Paraaortic lymph node (tissue), 1 donor: ENCODE measurements around a stretch of chr17.

- PRO-cap, result no peak
Observed at GRCh38 chr17:1455060-1455794, 805 bp downstream of the CRK start.

DNA sequence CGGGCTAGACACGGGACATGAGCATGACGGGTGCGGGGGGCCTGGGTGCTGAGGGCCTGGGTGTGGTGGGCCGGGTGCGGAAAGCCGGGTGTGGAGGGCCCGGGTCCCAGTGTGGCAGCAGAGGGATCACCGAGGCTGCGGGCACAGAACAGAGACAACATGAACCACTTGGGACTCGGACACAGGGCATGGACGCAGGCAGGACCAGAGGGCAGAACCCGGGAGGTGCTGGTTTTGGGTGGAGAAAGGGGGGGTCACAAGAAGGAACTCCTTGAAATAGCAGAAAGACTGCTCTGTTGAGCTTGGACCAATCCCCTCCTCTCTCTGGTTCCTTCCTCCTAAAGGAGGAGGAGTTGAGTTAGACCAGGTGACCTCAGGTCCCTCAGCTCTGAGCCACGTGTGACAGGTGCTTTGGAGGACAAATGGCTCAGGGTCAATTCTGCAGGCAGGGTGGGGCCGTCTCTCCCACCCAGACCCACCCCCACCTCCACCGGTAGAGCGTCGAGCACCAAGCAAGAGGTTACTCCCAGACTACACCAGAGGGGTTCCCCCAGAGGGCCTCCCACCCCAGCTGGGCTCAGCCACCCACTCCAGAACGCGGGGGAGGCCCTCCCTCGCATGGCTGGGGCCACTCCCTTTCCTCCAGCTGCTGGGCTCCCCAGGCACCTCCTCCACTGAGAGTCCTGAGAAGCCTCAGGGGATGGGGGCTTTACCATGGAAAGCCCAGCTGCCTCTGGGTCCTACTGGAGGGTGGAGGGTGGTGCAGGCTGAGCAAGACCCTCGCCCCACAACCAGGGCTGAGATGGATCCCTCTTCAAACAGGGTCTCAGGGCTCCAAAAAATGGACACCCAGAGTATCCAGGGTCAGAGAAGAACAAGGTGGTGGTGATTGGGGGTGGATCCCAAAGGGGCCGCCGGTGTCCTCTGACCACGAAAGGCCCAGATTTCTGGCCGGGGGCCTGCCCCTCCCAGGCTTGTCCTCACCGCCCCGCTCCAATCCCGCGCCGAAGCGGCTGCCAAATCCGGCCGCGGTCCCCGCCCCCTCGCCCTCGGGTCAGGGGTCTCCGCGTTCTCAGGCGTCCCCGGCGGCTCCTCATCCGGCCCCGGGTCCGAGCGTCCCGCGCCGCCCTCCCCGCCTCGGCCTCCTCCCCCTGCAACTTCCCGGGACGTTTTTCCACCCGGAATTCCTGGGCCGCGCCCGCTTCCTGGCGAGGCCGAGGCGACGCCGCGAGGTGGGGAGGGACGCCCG is 7.7 kb downstream of the MYO1C start:
- PRO-cap, result bidirectional peak, plus-strand start at position 414 of the sequence, minus-strand start at position 326 of the sequence

DNA sequence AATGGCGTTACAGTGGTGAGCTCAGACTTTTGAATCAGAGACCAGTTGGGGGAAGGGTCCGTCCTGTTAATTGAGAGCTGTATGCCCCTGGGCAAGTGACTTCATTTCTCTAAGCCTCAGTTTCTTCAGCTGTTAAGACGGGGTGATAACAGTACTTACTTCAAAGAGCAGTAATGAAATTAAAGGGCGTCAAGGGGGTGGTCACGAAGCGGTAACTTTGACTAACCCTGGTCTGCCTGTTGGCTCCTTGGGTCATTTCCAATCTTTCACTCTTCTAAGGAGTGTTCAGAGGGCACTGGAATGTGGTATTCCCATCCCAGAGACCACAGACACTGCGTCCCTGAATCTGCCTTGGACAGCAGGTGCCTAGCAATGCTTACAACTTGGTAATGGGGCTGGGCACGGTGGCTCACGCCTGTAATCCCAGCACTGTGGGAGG is 8.9 kb upstream of the MYO1C start:
- PRO-cap, result no peak

DNA sequence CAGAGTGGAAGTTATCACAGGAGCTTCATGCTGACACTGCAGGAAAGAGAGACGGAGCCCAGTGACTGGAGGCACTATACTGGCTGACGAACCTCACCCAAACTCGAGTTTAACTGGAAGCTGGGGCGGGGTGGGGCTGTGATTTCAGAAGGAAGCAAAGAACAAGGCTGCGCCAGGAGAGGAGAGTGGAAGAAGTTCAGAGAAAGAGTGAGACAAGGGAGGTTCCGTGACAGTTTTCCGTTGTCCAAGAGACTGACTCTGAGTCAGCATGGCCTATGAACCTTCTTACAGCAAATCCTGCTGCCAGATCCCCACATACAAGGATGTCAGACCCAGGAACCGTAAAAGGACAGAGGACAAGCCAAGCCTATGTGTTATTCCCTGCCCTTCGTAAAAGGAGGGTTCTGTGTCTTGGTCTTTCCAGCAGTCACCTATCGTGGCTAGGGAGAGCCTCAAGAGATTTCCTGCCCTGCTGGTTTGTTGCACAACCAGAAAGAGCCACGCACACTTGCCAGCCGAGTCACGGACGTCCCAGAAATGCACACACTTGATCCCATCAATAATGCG is 5.1 kb downstream of the PITPNA start:
- PRO-cap, result no peak

DNA sequence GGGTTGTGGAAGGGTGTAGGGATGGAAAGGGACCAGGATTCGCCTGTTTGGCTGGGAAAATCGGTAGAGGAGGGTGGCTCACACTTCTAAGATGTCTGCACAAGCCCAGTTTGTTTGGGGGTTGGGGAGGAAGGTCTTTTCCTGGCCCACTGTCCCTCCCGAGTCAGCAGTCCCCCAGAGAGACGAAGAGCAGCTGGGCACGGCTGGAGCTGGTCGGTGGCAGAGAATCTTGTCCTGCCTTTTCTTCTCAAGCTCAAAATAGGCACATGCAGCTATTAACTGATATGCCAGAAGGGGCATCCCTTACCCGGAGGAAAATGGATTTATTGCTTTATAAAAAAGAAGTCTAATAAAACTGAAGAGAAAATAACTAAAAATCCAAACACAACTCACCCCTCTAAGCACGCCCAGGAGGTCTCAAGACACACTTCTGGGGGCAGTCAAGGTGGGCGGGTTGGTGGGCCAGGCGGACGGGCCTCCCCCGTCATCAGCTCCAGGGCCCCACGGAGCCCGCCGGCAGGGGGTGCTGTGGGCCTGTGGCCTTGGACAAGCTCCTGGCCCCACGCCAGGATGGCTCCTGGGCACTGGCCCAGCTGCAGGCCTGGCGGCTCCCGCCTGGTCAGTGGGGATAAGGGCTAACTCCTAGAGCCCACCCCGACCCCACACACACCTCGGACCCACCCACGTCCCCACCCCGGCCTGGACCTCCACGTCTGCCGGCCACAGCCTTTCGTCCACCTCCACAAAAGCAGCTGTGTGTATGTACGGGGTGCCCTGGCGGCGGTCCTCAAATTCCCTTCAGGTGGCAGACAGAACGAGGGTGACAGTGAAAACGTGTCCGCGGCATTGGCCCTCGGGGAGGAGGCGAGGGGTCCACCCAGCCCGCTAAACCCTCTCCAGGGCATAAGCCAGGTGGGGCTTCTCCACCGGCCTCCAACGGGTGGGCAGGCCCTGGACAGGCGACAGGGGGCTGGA is 11.8 kb upstream of the PITPNA start:
- PRO-cap, result no peak

- PRO-cap, result bidirectional peak, plus-strand start at chr17:1649236, minus-strand start at chr17:1648903
Observed at GRCh38 chr17:1648066-1649087, 1.3 kb downstream of the RILP start.

DNA sequence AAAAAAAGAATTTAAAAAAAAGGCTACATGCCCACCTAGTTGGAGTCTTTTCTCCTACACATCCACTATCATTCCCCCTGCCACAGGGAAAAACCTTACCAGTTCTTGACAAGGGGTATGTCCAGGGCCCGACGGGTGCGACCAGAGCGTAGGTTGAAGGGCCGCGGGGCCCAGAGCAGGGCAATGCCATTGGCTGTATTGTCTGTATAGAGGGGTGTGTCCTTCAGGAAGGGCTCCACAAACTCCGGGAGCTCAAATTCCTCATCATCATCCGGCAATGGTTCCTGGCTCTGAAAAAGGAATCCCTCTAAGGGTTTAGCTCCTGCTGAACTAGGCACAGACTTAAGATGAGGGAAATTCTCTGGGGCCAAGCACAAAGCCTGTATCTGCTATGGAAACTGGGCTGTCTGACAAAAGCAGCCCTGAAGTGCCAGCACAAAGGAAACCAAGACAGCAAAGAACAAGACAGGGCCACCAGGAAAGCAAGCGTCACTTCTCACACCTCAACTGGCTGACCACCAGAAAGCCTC is 5.1 kb downstream of the PRPF8 start:
- PRO-cap, result no peak

DNA sequence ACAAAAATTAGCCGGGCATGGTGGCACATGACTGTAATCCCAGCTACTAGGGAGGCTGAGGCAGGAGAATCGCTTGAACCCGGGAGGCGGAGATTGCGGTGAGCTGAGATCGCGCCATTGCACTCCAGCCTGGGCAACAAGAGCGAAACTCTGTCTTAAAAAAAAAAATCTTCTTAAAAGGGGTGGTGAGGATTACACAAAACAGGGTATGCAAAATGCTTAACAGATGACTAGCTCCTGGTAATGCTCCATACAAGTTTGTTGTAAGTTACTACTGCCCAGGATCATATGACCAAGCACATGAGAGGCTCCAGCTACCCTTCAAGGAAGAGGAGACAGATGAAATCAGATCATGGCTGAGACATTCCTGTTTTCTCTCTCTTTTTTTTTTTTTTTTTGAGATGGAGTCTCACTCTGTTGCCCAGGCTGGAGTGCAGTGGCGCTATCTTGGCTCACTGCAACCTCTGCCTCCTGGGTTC is 2.5 kb upstream of the WDR81 start:
- PRO-cap, result no peak

DNA sequence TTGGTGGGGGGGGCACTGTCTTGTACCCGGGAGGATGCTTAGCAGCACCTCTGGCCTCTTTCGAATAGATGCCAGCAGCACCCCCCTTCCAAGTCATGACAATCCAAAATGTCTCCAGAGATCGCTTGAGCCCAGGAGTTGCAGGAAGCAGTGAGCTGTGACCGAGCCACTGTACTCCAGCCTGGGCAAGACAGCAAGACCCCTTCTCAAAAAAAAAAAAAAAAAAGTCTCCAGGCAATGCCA is 20.3 kb downstream of the SERPINF1 start:
- PRO-cap, result no peak

- PRO-cap, result unidirectional peak, minus-strand start at chr17:1786965
Observed at GRCh38 chr17:1786885-1787547, 25.2 kb downstream of the SERPINF1 start.

- PRO-cap, result no peak
Observed at GRCh38 chr17:1905192-1905503, 75.3 kb downstream of the RPA1 start.

DNA sequence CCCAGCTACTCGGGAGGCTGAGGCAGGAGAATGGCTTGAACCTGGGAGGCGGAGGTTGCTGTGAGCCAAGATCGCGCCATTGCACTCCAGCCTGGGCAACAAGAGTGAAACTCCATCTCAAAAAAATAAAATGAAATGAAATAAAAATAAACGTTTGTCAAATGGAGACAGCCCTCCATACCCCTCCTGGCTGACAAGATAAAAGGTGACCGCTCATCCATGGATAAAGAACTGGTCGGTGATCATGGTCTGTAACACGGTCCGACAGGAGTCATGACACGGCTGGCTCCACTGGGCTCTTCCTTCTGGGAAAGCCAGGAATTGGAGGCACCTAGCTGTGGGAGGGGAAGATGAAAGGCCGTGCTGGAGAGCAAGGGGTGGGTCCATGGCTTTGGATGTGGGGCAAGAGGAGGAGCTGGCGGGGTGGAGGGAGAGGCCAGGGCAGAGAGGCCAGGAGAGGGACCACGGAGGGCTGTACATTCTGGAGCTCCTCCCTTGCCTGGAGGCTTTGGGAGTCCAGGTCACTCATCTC is 13.9 kb downstream of the RTN4RL1 start:
- PRO-cap, result no peak

DNA sequence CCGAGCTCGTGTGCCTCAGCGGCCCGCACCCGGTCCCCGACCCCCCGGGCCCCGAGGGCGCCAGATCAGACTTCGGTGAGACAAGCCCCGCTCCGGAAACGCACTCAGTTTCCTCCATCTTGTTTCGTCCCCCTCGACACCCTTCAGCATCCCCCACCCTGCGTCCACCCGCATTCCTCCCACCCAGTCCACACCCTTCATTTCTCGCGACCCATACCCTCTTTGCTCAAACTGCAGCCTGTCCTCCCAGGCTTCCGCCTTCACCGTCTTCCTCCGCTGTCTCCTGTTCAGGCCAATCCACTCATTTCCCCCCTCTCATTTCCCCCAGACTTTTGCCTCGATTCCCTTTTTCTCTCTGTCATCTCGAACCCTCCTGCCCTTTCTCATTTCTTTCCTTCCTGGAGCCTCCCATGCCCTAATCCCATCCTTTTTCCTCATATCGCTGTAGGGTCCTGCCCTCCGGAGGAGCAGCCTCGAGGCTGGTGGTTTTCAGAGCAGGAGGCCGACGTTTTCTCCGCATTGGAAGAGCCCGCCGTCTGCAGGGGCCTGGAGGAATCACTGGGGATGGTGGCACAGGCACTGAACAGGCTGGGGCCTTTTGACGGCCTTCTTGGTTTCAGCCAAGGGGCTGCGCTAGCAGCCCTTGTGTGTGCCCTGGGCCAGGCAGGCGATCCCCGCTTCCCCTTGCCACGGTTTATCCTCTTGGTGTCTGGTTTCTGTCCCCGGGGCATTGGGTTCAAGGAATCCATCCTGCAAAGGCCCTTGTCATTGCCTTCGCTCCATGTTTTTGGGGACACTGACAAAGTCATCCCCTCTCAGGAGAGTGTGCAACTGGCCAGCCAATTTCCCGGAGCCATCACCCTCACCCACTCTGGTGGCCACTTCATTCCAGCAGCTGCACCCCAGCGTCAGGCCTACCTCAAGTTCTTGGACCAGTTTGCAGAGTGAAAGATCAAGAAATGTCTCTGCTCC is 621 bp downstream of the OVCA2 start:
- PRO-cap, result no peak

DNA sequence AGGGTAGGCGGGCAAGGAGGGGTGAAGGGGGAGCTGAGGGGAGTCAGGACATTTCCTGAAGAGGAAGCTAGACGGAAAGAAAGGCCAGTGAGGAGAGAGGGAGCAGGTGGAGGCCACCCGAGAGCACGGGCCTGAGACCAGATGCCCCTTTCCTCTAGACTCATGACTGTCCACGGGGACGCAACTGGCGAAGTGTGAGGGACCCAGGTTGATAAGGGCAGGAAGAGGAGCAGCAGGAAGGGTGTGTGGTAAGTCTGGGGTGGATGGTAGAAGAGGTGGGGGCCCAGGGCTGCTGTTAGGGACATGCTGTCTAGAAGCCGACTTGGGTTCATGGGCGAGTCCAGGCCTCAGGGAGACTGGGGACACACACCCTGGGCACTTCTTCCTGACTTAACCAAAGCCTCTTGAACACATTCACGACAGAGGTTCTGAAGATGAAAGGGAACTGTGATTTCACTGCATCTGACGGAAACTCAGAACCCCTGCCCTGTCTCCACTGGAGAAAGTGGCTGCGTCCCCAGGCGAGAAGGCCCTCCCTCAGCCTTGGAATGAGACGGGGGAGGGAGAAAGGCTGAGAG is 5.8 kb downstream of the HIC1 start:
- PRO-cap, result no peak

DNA sequence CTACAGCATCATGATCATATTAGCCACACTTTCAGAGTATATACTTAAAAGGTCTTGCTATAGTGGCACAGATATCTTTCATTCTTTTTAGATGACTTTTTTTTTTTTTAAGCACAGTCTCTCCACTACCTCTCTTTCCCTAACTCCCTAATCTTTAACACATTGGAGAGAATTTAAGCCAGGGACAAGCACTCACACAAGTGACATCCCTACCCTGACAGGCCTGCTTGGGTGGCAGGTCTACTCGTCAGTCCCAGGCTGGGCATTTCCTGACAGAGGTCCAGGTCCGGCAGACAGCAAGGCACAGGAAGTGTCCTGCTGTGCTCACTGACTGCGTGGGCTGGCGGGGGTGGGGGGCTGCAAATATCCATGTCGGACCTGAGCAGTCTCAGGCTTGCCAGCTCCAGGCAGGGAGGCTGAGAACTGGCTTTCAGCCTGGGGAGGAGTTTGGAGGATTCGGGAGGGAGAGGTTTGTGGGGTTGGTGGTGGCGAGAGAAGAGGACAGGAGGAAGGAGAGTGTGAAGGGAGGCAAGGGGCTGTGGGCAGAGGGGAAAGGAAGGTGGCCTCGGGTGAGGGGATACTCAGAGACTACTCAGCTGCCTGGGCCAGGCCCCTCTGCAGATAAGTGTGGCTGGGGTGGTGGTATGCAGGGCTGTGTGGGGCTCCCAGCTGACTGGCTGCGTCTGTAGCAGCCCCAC is 7.7 kb downstream of the HIC1 start:
- PRO-cap, result no peak

GRCh38 chr17:2137246-2137730 is 82.4 kb downstream of the HIC1 start:
- PRO-cap, result no peak

GRCh38 chr17:2177146-2177911 is 122.4 kb downstream of the HIC1 start:
- PRO-cap, result no peak

DNA sequence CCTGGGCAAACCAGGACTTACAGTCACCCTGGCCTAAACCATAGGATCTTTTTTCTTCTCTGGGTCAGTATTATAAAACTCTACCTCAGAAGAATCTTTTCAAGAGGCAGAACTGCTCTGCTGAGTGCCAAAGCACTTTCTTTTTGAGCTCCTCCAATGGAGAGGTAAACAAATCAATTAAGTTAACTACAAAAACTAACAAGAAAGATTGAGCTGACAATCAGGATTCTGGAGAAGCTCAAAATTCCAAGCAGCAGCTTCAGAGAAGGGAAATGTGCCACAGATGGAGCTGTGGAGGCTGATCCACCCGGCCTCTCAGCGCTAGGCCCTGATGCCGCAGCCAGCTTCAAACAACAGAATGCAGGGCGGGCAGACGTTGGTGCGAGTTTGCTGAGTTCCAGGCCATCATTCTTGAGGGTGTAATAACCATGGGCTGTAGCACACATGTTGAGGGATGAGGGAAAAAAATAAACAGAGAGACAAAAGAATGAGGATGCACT is 90.4 kb downstream of the SMG6 start:
- PRO-cap, result no peak

DNA sequence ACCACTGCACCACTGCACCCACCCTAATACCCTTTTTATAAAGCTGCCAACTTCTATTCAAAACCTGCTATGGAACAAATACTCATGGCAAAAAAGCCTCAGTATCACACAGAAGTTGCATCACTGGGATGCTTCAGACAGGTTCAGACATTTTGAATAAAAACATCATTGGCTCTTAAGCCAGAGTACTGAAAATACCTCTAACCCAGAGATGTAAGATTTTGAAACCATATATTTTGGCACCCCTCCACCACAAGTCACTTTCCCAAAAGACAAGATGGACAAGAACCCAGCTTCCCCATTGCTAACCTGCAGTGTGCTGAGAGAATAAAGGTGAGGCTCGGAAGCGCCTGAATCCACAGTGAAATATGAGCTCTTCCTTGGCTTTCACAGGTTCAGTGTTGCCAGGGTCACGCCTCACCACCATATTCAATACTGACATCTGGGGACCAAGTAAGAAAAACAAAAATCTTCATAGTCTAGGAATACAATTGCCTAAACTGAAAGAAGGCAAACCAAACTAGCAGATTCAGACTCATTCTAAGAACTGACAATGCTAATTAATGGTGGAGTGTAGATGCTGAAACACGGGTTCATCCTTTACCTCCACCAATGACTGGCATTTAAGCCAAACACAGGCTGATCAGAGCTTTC is 7.1 kb downstream of the TSR1 start:
- PRO-cap, result no peak

DNA sequence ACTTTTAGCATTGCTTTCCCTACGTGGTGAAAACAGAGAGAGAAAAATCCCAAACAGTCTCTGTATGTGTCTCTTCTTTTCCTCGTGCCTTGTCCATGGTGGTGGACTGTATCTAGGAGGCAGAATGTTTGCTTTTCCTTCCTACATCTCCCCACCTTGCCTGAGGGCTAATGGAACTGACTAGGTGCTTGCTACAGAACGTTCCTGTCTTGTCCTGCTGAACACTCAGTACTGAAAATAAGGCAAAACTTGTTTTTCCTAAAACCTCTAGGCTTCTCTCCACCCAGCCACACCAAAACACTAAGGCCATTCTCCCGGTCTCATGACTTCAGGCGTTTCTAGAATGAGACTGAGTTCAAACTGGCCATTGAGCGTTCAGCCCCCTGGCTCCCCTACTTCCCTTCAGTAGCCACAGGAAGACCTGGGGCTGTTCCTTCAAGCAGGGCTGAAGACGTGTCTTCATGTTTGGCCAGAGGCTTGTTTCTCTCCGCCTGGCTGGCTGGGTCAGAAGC is 26.0 kb downstream of the MNT start:
- PRO-cap, result no peak